Left lobe of liver (tissue), 1 donor: Measurements from ENCODE around the genes TRIP11 and LGMN.

GRCh38 chr14:91554945-91555445 lies 44.9 kb upstream of the PPP4R3A start:
- PRO-cap: bidirectional peak, plus-strand start at chr14:91555226, minus-strand start at chr14:91555036

- PRO-cap: no peak
Measured at GRCh38 chr14:91830694-91831321, 36.5 kb downstream of the TC2N start.

DNA sequence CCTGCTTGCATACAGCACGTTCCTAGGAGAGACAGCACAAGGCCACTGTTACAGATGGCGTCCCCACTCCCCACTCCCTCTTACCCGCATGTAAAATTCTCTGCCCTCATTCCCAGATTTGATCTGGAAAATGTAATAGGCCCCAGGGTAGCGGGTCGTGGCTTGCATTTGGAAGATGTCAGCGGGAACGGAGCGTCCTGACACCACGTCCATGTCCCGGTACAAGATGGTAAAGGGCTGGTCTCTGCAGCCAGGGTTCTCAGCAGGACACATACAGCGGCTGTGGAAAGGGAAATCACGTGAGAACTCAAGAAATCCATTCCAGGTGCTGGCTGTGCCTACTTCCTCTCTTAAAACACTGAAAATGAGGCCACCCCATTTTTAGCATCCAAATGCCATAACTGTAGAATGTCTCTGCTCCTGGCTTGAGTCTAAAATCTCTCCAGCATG lies 10.1 kb upstream of the TC2N start:
- PRO-cap: no peak

DNA sequence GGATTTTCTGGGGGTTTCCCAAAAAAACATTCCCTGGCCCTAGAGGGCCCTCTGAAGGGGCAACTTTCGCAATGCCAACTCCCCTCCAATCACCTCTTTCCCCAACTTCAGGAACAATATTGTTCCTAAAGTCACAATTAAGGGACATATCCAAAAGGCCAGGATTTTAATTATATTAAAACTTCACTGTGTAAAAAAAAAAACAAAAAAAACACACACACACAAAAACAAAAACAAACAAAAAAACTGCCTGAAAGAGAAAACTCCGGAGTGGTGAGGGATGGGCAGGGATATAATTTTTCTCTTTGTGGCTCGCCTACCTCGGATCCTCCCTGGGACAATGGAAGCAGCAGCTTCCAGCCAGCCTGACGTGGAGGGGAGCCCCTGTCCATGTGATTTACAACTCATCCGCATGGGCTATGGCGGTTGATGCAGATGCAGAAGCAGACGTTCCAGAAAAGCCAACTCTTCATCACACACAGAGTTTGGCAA lies 16.2 kb upstream of the TC2N start:
- PRO-cap: no peak

GRCh38 chr14:91886708-91887115 lies 19.4 kb upstream of the TC2N start:
- PRO-cap: no peak

- PRO-cap: no peak
Measured at GRCh38 chr14:91935107-91935480, 12.4 kb downstream of the FBLN5 start.

DNA sequence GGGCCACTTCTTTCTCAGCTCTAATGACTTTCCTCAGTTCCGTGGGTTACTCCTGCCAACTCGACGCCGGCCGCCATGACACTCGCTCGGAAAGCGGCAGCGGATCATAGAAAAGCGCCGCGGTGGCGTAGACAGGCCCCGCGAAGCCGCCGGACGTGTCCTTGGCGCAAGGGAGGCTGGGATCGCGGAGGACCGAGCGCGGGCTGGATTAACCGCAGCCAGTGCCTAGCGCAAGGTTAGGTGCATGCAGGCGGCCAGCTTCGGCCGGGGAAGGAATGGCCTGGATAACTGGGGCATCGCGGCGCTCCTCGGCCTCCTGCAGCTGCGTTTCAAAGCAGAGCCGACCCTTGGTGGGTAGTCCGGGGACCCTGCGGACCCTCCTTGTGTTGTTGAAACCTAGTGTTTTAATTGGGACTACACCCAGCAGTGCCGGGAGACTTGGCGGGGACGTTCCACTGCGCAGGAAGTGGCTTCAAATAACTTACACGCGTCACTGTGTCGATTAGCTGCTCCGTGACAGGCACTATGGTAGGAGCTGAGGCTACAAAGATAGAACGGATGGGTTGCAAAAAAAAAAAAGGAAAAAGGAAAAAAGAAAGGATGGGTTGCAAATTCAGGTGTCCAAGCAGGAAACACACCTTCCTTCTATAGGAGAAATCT lies at the start of gene TRIP11:
TSS of gene TRIP11 (minus strand) at position 106 of the 660 bp plus-strand sequence.
- PRO-cap: bidirectional peak, plus-strand start at position 239 of the sequence, minus-strand start at position 84 of the sequence; bidirectional peak, plus-strand start at position 501 of the sequence, minus-strand start at position 449 of the sequence

GRCh38 chr14:92155025-92155564 lies 33.3 kb downstream of the CPSF2 start:
- PRO-cap: no peak

DNA sequence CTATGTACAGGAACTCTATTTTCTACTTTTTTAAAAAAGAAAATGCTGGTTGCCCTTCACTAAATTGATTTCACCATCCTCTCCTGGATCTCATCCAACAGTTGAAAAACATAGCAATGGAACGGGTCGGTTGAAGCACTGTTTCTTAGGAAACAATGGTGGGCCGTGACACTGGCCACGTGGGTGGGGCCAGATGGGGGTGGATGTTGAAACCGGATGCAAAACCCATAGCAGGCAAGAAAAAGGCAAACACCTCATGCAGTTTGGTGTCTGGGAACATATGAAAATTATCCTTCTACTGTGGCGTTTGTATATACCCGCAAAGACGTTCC lies 37.8 kb upstream of the RIN3 start:
- PRO-cap: no peak

DNA sequence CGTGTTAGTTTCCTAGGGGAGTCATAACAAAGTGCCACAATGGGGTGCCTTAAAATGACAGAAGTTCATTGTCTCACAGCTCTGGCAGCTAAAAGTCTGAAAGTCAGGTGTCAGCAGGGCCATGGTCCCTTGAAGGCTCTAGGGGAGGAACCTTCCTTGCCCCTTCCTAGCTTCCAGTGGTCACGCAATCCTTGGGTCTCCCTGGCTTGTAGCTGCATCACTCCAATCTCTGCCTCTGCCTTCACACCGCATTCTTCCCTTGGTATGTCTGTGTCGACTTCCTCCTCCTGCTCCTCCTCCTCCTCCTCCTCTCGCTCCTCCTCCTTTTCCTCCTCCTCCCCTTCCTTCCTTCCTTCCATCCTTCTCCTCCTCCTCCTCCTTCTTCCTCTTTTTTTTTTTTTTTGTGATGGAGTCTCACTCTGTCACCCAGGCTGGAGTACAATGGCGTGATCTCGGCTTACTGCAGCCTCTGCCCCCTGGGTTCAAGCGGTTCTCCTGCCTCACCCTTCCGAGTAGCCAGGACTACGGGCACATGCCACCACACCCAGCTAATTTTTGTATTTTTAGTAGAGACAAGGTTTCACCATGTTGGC lies 25.8 kb upstream of the RIN3 start:
- PRO-cap: unidirectional peak, minus-strand start at position 270 of the sequence

DNA sequence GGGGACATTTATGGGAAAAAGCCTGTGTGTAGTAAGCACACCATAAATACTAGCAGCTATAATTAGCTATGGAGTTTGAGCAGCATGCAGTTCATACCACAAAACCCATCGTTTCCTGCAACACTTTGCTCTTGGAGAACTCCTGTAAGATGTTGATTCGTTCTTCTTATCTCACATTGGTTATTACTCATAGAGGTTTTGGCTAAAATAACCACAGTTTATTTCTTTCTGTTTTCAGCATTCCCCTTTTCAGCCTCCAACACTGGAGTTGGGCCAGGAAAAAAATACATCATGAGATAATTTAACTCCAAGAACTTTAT lies 72.6 kb downstream of the RIN3 start:
- PRO-cap: no peak

GRCh38 chr14:92586588-92587586 lies 73.3 kb downstream of the RIN3 start:
- PRO-cap: no peak

- PRO-cap: no peak
Measured at GRCh38 chr14:92601670-92602649, 88.4 kb downstream of the RIN3 start.

DNA sequence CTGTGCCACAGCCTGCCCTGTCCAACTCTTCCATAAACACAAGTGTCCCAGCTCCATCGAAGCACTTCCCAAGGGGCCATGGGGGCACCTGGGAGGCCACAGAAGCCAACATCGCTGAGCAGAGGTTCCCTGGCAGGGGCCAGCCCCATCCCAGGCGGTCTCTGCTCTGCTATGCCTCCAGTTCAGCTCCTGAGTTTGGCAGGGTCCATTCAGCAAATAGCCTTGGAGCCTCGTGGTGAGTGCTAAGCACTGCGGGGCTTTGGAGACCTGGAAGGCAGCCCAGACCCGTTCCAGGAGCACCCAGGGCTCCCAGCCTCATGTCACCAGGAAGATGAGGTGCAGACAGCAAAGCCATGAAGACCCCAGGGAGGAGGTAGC lies 109.6 kb downstream of the LGMN start:
- PRO-cap: no peak

DNA sequence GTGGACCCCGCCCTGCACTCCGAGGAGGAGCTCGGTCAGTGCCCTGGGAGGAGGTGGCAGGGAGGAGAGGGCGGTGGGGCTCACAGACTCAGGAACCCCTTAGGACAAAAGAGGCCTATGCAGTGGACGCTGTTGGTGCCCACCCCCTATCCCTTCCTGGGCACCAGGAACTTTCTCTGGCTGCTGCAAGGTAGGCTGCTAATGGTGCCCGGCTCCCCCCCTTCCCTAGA lies 95.5 kb downstream of the LGMN start:
- PRO-cap: no peak

DNA sequence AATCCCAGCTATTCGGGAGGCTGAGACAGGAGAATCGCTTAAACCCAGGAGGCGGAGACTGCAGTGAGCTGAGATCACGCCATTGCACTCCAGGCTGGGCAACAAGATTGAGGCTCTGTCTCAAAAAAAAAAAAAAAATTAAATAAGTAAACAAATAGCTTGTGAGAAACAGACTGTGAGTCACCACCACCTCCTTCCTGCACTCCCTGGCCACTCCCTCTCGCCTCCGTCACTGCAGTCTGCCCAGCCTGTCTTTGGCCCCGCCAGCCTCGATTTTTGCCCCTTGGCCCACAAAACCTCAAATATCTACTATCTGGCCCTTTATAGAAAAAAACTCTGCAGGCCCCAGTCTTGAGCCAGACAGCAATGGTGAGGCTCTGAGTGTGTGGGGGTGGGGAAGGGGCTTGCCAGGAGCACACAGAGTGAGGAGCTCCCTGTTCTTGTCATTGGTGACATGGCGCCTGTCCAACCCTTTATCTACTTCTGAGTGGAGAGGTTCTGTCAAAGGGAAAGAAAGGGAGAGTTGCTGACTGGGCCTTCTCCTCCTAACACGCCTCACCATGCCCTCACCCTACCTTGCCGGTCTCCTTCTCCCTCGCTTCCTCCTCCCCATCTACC lies 22.2 kb downstream of the LGMN start:
- PRO-cap: no peak

- PRO-cap: bidirectional peak, plus-strand start at chr14:92748773, minus-strand start at chr14:92748627
Measured at GRCh38 chr14:92748347-92748979, at the start of gene LGMN. LGMN (minus strand) TSS chr14:92748627.

DNA sequence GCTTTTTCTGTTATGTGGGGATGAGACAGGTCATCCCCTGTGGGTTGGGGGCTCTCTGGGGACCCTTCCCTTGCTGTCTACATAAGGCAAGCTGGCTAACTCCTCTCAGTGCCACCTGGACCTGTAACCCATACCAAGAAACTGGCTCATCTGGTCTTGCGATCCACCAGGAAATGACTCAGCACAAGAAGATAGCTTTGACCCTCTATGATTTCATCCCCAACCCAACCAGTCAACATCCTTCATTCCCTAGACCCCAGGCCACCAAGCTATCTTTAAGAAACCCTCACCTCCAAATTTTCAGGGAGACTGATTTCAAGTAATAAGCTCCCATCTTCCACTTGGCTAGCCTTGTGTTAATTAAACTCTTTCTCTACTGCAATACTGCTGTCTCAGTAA lies 7.9 kb upstream of the GOLGA5 start:
- PRO-cap: no peak

GRCh38 chr14:93032536-93033030 lies 83.1 kb downstream of the ITPK1 start:
- PRO-cap: no peak

- PRO-cap: no peak
Measured at GRCh38 chr14:93039417-93040125, 76.2 kb downstream of the ITPK1 start.